ENCODE measurements around a stretch of chr13.

- PRO-cap, result no peak
- RAMPAGE, long total RNA, 4 experiments, result no peak in any of the 4 experiments
These were observed 61.5 kb downstream of the ALOX5AP start for GRCh38 chr13:30796667-30797358.

- PRO-cap, result no peak
- RAMPAGE, long total RNA, 4 experiments, result no peak in any of the 4 experiments
These were observed 31.5 kb upstream of the MEDAG start for GRCh38 chr13:30874530-30874981.

DNA sequence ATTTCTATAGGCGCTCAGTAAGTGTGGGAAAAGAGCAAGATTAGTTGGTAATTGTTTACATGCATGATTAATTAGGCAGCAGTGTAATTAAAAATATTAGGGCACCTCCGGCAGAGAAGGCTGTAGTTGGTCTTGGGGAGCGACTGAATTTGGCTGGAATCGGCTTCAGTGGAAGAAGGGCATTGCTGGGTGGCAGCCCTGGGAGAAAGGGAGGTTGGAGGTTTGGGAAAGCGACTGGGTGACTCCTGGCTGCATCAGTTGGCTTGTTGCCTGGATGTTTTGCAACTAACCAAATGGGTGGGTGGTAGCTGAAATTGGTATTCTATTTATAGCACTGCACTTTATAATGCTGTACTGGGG lies 1.5 kb downstream of the B3GLCT start:
- PRO-cap, result no peak
- RAMPAGE, long total RNA, 4 experiments, result no peak in any of the 4 experiments

GRCh38 chr13:31329215-31330104 lies 129.7 kb downstream of the B3GLCT start:
- PRO-cap, result no peak
- RAMPAGE, long total RNA, 4 experiments, result no peak in any of the 4 experiments

DNA sequence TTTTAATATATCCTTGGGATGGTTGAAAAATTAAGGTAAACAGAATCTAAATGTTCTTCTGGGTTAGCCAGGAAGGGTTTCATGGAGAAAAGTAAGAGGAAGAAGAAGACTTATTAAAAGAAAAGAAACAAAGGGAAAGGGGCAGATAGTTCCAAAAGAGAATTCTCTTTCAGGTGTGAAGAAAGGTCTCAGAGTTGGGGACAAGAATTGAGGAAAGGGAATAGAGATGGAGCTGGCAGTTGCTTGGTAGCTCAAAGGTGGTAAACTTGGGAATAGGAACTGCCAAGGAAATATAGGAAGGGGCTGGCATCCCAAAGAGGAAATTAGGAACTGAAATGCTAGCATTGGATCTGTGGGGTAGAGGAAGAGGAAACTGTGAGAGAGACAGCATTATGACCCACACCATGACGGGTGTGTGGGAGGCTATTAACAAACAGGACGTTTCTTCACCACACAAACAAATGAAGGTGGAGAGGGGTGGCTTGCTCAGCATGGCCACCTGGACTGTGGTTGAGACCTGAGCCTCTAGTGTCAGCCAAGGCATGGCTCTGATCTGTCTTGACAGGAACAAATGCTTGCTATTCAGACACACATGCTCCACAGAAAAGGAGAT lies 178.0 kb downstream of the B3GLCT start:
- PRO-cap, result no peak
- RAMPAGE, long total RNA, 4 experiments, result no peak in any of the 4 experiments

GRCh38 chr13:31807144-31807662 lies 67.9 kb downstream of the RXFP2 start:
- PRO-cap, result no peak
- RAMPAGE, long total RNA, 4 experiments, result no peak in any of the 4 experiments

DNA sequence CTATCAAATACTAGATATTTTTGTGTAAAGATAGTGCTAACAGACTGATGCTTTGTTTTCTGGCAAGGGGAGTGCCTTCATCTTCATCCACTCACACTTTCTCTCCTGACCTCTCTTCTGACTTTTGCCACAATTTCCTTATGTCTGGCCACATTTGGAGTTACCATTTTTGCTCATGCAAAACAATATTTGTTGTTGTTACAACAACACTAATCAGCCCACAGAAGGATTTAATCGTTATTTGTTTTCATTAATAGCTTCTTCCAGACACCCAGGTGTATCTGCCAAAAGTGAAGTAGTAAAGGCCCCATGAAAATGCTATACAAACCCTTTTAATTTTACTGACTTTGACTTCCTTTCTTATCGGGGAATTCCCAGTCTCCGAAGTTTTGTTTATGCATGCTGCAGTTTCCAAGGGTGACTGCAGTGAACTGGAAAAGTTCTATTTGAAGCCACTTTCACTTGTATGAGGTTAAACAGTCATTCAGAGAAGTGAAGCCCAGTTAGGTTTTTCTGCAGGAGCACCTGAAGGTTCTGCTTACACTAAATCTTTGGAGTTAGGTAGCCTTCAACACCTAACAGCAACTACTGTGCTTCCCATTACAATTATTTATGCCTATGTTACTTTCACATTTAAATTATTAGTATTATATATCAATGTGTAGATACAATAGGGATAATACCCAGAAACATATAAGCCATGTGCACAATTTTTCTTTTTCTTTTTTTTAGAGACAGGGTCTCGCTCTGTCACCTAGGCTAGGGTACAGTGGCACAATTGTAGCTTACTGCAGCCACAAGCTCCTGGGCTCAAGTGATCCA lies 65.9 kb upstream of the FRY start:
- PRO-cap, result no peak
- RAMPAGE, long total RNA, 4 experiments, result no peak in any of the 4 experiments

DNA sequence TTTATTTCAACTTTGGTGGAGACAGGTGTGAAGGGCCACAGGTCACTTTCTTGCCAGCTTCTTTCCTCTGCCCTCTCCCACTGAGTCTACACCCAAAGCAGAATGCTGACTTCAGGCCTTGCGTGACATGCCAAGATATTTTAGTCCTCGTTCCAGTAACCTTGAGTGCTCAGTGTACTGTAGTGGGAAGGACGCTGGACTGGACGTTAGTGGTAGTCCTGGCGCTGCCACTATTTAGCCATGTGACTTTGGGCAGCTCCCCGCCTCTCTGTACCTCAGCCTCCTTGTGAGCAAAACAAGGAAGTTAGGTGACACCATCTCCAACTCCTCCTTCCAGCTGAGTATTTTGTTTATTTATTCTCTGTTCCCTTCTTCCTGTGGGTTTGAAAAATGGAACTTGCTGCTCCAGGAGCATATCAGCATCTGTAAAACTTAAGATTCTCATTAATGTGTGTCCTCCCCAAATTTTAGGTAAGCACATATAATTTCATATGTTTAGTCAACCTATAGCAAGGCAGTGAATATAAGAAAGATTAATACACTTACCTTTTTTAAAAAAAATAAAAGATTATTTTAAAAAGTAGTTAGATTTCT lies 86.2 kb downstream of the FRY start:
- PRO-cap, result no peak
- RAMPAGE, long total RNA, 4 experiments, result no peak in any of the 4 experiments

GRCh38 chr13:32413107-32413688 lies 14.7 kb downstream of the N4BP2L1 start:
- PRO-cap, result no peak
- RAMPAGE, long total RNA, 4 experiments, result no peak in any of the 4 experiments

- PRO-cap, result no peak
- RAMPAGE, long total RNA, 4 experiments, result no peak in any of the 4 experiments
These were observed 1.9 kb downstream of the N4BP2L1 start for GRCh38 chr13:32425877-32426512.

DNA sequence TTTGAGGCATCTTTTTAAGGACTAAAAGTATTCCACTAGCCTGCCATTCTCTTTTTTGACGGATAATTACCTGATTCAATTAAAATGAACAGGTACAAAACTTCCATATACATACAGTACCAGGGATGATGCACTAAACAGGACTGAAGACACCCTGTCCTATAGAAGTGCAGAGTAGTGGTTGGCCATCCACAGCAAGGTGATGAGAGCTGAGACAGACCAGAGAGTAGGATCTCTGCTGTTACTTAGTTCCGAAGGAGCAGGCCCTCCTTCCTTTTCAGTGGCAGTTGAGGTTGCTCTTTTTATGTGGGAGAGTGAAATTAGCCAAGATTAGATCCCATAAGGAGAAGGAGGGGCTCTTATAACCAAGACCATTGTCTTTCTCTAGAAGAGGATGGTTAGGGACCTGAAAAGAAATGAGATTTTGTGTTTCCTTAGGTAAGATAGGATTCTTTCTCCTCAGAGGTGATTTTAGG lies 4.0 kb downstream of the PDS5B start:
- PRO-cap, result no peak
- RAMPAGE, long total RNA, 4 experiments, result no peak in any of the 4 experiments

DNA sequence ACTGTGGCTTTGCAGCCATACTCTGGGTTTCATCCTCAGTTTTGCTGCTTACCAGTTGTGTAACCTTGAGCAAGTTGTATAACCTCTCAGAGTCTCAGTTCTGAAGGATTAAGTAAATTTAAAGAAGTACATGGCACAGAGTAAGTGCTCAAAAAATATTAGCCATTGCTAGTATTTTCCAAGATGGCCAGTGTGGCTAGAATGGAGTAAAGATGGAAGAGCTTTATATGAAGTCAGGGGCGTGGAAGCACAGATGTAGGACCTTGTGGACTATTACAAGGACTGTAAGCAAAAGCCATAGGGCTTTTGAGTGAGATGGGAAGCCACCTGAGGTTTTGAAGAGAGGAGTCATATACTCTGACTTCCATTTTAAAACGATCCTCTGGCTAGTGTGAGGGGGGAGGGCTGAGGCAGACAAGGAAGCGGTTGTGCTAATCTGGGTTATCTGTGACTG lies 203.7 kb downstream of the PDS5B start:
- PRO-cap, result no peak
- RAMPAGE, long total RNA, 4 experiments, result no peak in any of the 4 experiments

DNA sequence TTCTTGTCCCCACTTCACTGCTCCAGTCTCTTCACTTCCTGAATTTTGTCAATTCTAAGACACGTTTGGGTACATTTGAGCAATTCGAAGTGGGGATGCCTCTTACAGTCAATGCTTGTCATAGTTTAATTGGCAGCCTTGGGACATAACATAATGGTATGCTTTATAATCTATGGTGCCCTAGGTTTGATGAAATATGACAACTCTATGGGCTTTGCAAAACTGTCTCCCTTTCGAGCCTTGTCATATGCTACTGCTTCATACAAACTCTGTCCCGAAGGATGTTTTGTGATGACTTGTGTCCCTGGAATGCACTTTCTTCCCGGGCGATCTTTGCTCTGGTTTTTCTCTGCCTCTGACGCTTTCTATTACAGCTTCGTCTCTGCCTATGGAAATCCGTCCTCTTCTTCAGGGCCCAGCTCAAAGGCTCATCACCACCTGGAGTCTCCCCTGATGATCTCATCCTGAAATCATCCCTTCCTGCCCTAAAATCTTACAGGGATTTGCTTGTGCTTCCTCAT lies 191.6 kb upstream of the KL start:
- PRO-cap, result no peak
- RAMPAGE, long total RNA, 4 experiments, result no peak in any of the 4 experiments

DNA sequence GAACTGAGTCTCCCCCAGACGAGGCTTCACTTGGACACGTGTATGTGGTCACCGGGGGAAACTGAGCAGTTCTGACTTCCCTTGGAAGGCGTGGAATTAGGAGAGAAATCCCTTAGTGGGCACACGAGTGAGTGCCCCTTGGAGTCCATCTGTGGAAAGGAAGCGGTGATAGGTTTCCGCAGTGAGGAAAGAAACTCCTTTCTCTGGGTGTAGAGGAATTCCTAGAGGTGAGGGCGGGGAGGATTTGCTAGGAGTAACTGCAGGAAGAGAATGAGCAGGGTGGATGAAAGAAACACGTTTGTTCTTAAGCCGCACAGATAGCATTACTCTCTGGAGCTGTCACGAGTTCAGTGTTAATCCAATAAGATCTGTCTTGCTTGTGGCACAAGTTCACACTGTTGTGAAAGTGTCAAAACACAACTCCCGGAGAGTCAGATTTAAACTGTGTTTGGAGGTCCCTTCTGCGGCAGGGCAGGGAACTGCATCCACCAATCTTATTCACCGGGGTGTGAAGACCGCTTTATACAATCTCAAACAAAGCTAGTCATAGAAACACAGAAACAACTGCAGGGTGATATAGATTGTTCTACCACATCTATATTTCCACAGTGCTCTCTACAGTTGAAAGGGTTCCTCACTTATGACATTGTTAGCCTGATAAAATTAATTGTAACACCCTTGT lies 1.3 kb downstream of the KL start:
- PRO-cap, result no peak
- RAMPAGE, long total RNA, 4 experiments, result no peak in any of the 4 experiments

DNA sequence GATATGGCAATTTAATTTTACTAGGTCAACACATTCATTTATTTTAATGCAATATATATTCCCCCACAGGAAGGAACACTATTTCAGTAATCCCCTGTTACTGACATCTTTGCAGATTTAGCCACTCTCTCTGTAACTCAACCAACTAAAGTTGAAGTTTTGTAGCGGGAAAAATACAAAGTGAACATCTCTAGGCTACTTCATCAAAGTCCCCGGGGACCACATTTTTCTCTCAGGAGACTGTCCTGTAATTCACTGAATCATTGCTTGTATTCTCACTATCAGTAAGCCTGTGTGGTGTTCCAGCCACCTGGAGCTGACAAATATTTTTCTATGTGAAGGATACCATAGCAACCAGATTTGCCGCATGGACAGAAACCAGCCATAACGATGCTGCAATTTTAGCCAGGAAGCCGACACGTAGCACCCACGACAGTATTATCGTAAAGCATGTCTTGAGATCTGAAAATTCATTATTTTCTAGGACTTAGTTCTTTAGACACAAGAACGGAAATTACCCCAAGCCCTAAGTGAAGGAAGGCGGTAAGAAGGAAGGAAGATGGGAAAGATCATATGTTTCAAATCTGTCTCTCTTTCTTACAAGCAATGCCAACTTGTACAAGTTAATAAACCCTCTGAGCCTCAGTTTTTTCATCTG lies 90.2 kb downstream of the STARD13 start:
- PRO-cap, result no peak
- RAMPAGE, long total RNA, 4 experiments, result no peak in any of the 4 experiments

DNA sequence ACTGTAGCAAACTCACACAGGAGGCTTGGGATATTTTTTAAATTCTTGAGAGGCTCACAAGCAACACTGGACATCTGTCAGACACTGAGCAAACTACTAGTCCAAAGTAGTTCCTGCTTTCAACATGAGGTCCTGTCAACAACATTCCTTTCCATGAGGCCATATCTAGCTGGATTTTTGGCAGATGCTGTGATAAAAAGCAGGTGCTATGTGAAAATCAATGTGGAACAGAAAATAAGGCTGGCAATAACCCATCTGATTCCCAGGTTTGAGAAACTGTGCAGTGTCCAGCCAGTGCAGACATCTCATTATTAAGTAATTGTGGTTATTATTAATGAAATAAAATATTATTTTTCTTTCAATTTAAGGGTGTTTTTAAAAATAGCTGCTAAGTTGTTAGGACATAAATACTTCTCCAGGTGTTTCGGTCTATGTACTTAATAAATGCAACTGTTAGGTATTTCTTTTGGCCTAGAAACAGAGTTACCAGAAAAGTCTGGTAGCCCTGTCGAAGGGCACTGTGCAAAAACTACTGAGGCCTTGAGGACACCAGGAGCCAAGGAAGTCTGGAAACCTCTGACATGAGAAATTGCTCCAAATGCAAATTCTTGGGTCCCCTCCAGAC lies 50.3 kb downstream of the STARD13 start:
- PRO-cap, result no peak
- RAMPAGE, long total RNA, 4 experiments, result no peak in any of the 4 experiments

- PRO-cap, result no peak
- RAMPAGE, long total RNA, 4 experiments, result start-site peak on the minus strand in 2 of 4 experiments, at chr13:33353241-33353308 at its widest, 9 reads per replicate
These were observed 67.8 kb upstream of the STARD13 start for GRCh38 chr13:33352938-33354148.

DNA sequence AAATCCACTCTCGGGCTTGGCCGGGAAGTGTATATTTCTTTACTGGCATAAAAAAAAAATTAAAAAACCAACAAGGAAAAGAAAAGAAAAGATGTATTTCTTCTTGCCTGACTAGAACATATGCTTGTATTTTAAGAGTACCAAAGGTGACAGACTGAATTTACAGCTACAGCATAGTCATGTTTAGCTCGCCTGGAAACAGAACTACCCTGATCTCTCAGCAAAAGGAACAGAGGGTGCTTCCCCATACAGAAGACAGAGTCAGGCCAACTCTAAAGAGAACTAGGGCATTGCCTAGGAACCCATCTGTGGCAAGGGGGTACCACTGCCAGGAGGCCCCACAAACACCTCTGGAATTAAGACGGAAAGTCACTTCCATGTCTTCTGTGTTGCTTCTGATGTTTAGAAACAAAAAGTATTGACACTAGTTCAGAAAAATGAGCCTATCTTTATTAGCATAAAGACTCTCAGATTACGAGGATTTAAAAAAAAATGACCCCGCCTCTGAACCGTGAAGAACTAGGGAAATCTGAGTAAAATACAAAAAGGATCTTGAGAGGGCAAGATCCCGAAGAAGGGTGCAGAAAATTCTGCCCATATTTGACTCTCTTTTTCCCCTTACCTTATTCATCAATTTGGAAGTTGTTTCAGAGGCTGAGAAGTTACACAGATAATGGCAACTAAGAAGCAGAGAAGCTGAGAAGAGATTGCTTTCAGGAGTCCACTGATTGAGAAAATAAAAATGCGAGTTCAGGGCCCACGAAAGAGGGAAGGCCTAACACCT lies 252.3 kb upstream of the STARD13 start:
- PRO-cap, result no peak
- RAMPAGE, long total RNA, 4 experiments, result no peak in any of the 4 experiments

DNA sequence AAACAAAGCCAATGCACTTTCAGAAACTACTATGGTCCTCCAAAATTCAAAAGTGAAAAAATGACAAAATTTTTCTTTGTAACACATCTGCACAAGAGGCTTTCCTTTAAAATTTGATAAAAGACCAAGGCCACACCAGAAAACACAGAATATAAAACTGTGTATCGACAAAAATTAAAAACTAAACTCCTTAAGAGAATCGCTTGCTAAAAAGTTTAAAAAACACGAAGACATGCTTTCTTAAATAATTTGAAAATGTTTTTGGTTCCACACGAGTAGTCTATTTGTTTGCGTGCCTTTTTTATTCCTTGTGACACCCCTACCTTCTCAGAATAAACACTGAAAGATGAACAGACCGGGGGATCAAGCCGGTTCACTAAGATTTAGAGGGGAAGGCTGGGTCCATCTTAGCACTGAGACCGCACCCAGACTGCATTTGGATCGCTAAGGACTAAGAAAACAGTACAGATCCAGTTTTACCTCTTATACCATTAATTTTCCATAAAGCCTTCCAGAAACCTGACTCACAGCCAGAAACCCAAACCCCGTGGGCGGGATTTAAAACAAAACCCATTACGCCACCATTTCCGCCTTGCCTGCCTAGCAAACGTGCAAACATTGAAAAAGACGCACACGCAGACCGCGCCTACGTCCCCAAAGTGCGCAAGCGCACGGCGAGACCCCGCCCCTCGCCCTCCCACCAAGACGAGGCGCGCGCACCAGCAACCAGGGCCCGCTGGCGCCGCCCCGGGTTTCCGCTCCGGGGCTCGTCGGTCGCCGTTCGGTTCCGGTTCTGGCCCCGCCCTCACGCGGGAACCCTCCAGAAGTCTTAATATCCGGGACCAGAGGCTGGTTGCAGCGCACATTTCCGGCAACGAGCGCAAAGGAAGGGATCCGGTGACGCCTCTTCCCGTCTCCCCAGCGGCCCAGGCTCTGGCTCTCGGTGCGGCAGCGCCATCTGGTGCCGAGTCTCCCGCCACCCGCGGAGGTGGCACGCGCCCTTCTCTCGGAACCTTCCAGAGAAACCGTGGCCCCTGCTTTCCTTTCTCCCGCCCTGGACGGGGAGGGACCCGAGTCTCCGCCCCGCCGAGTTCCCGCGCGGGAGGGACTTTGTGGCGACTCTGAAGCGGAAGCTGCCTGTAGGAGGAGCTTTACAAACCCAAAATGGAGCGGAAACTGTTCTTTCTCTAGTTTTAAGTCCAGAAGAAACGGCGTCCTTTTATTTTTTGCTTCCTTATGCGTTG lies 256.7 kb upstream of the STARD13 start:
- PRO-cap, result unidirectional peak, minus-strand start at position 452 of the sequence; unidirectional peak, plus-strand start at position 861 of the sequence
- RAMPAGE, long total RNA, 4 experiments, result start-site peak on the minus strand in 1 of 4 experiments, centred at positions 448 to 523 of the sequence, 5 reads per replicate

- PRO-cap, result no peak
- RAMPAGE, long total RNA, 4 experiments, result start-site peak on the minus strand in 2 of 4 experiments, at chr13:33676731-33676879 at its widest, 24 to 43 reads per replicate
These were observed 141.1 kb upstream of the RFC3 start for GRCh38 chr13:33676638-33677370.

All from omental fat pad (tissue), 4 donors.